Diencephalon (tissue), 2 donors: Measurements from ENCODE around the genes APMAP and VSX1.

GRCh38 chr20:24955073-24955443 is 6.0 kb downstream of the CST7 start:
- RAMPAGE, long total RNA: no peak

GRCh38 chr20:24988945-24989582 is 3.5 kb downstream of the APMAP start:
- RAMPAGE, long total RNA: no peak

DNA sequence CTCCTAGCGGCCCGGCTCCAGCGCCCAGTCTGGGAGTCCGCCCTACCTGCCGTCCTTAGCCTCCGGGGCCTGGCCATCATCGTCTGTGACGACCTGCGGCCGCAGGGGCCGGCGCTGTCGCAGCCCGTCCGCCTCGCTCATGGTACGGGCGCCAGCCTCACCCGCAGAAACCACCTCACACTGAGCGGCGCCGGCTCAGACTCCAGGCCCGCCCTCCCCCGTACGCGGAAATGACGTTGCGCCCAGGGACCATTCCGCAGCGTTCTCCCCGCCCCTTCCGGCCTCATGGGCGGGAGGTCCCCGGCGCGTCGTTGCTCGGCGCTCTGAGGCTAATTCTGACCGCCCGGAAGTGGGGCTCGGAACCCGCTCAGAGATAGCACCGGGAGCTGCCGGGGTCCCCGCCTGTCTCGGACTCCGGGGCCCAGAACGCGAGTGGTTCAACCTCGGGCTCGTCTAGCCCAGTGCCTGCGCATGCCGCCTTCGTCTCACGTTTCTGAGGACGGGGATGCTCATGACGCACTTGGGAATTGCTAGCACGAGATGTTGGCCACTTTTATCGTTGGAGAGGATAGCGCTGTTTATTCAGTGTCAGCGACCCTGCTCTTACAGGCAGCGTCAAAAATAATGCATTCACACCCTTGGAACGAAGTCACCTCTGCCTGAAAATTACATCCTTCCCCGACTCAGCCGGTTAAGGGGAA is at the start of gene APMAP:
APMAP (minus strand) TSS at position 204 of the 701 bp plus-strand sequence.
- RAMPAGE, long total RNA: start-site peak on the minus strand centred at position 188 of the sequence, 53 bp wide, 604 and 257 reads in 2 replicates

DNA sequence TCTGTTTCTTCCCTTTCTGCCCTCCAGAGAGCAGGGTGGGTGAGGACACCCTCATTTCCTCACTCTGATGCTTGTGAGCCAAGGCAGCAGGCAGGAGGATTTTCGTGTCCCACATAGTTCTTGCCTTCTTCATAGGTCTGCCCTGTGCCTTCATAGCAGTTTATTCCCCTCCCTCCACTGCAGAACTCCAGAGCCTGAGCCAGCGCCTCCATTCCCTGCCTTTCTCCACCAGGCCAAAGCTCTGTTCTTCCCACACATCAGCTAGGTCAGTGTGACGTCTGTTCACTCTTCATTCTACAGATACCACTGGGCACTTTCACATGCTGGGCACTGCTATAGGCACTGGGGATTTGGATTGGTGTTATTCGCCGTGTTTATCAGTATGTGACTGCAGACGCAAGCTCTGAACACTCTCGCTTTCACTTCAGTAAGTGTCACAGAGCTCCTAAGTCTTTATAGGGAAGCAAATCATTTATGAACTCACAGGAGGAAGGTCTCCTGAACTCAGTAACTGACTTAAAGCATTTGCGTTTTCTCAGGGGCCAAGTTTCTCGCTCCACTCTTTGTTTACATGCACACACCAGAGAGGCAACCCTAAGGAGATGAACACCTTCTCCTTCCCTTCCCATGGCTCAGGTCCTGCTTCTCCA is 6.1 kb upstream of the APMAP start:
- RAMPAGE, long total RNA: no peak

DNA sequence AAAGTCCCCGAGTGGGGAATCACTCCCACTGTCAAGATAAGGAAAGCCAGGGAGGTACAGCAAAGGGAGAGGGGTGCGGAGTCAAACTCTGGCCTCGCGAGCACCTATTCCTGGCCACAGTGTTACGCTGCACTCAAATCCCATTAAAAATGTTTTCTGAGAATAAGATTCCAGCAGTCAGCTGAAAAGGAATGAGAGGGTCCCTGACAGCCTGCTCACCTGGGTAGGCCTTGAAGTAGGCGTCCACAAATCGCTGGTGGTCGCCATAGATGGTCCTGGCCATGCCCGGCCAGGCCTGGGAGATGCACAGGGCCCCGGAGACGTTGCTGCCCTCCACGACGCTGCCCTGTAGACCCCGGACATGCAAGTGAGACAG is 20.8 kb upstream of the APMAP start:
- RAMPAGE, long total RNA: no peak

- RAMPAGE, long total RNA: no peak
Measured at GRCh38 chr20:25014632-25015288, 22.2 kb upstream of the APMAP start.

DNA sequence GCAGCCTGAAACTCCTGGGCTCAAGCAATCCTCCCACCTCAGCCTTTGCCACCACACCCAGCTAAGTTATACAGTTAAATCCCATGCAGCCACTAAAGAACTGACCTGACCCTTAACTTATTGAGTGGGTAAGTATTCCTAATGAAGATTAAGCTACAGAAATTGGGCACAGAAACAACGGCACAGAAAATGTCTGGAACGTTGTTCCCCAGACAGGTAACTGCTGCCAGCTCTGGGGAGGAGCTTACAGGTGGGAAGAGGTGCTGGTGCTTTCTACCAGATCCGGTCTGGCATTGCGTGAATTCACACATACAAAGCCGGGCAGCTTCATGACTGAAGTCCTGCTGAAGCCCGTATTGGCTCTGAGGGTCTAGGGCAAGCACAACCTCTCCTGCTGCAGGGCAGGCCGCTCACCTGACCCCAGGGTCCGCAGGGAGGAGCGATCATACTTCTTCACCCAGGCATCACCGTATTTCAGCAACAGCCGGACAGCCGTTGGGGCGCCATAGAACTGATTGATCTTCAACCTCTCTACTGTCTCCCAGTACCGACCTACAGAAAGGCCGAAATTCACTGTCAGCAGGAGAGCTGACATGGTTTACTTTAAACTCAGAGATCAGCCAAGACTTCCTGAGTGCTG is 27.2 kb upstream of the APMAP start:
- RAMPAGE, long total RNA: no peak

- RAMPAGE, long total RNA: no peak
Measured at GRCh38 chr20:25048353-25049164, 9.4 kb downstream of the ACSS1 start.

DNA sequence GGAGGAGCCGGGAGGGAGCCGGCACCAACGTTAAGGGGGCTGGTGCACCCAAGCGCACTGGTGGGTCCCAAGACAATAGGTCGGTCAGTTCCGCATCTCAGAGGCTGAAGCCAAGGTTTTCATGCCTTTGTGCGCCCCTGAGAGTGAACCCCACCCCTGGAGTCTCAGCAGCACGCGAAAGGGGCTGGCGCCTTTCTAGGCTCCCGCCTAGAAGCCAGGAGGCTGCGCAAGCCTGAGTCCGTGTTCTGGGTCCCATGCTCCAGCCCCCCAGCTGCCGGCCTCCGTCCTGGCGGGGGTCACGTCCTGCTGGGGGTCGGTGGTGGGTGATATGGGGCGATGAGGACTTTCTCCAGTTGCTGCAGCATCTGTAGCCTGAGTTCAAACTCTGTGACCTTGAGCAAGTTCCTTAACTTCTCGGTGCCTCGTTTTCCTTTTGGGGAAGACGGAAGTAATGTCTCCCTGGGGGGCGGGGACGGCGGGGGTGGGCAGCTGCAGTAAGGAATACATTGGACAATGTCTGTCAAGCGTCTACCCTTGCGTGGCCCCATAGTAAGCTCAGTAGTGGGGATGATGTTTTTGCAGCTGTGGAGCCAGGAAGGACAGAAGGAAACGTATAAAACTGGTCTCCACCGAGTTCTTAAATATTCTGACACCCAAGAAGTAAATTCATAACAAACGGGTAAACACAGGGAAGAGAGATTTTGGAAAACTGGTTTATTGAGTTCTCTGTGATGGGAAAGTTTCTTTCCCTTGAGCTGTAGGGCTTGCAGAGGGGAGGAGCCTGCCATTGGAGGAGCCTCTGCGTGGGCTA is 812 bp upstream of the ACSS1 start:
- RAMPAGE, long total RNA: no peak

- RAMPAGE, long total RNA: no peak
Measured at GRCh38 chr20:25082055-25082301, at the start of gene VSX1. TSS of gene VSX1 (minus strand) at chr20:25082141.

DNA sequence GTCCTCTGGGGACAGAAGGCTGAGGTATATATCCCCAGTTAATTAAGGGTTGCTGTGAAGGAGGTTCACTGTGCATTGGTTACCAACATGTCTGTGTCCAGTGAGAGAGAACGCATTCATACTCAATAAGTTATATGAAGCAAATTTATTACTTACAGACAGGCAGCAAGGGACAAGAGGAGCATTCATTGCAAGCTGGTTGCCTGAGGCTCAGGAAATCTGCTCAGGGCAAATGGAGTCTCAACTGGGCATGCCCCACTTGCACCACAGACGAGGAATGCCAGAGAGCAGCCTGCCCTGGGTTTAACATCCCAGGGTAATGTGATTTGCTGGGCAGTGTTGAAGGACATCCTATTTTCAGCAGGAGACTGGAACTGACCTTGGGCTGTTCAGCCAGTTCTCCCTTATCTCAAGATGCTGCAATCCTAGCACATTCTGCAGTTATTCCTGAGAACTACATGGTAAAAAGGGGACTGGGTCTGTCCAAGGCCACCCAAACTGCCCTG is 3.9 kb upstream of the ENTPD6 start:
- RAMPAGE, long total RNA: no peak

- RAMPAGE, long total RNA: no peak
Measured at GRCh38 chr20:25226852-25227489, 20.9 kb upstream of the PYGB start.

DNA sequence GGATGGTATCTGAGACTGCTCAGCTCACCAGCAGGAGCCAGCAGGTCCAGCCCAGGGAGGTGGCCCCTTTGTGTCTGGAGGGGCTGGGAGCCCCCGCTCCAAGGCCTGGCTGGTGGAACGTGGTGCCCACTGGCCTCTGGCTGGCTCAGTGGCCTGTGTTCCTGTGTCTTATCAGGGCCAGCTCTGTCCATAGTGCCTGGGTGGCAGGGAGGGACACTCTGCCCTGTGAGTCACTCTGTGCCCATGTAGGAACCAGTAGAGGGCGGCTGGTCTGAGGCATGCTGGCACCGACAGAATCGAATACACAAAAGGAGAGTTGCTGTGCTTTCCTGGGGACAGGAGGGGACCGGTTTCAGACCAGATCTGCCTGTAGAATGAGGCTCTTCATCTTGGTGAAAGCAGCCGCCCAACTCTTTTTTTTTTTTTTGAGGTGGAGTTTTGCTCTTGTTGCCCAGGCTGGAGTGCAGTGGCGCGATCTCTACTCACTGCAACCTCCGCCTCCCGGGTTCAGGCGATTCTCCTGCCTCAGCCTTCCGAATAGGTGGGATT is 7.5 kb downstream of the PYGB start:
- RAMPAGE, long total RNA: no peak

DNA sequence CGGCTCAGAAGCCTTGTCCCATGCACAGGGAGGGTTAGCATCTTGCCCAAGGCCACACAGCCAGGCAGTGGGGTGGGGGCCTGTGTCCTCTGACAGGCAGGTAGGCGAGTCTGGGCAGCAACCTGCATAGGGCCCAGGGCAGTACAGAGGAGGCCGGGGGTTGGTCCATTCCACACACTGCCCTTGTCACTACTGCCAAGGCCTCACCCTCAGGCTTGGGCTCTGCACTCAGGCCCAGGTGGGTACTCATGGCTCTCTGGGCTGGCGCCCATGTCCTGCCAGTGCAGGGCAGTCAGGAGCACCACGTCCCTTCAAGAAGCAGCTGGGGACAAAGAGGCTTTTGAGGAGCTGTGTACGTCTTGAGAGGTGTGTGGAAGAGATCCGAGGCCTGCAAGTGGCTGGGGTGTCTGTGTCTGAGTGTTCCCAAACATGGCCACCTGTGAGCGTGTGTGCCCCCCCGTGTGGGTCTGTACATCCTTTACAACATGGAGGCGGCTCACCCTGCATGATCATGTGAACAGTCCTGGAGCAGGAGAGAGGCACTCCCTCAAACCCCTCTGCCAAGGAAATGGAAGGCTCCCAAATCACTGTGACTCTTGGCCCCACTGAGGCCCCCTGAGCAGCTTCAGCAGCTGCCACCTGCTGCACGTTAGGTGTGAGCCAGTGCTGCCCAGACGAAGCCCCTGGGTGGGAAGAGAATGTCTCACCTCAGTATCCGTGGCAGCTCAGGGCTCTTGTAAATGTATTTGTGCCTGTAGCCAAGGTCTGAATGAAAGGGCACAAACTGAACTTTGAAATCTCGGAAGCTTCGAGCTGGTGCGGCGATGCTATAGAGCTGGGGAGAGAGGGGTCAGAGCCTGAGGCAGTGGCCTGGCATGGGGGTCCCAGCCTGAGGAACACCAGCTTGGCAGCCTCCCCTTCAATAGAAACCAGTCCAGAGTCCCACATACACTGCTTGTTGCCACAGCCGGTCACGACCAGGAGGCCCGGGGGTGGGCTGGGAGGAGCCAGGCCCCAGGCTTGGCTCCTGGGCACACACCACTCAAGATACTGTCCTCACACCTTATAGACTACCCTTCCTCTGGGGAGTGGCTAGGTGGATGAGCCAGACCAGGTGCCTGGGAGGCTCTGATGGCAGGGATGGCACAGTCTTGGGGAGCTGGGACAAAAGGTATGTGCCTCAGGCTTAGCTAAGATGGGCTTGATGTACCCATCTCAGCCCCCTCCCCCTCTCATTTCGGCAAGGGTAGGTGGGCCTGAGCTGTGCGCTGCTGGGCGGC is 54.1 kb downstream of the PYGB start:
- RAMPAGE, long total RNA: no peak

- RAMPAGE, long total RNA: no peak
Measured at GRCh38 chr20:25318545-25319046, 70.7 kb downstream of the PYGB start.

- RAMPAGE, long total RNA: no peak
Measured at GRCh38 chr20:25718865-25719561, 22.4 kb upstream of the ZNF337 start.

- RAMPAGE, long total RNA: no peak
Measured at GRCh38 chr20:29299103-29299993, 1958.1 kb upstream of the DEFB115 start.

DNA sequence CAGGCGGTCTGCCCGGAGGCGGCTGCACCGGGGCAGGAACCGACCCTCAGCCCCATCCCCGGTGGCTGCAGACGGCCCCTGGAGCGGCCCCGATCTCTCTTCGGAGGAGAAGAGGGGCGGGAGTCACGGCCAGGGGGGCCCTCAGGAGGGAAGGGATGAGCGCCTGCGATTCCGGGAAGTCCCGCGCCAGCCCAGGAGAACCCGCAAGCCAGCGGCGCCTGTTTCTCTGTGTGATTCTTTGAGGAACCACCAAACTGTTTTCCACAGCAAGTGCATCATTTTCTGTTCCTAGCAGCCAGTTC is 671.2 kb upstream of the DEFB115 start:
- RAMPAGE, long total RNA: no peak

- RAMPAGE, long total RNA: no peak
Measured at GRCh38 chr20:31423780-31424064, 16.7 kb upstream of the DEFB123 start.

- RAMPAGE, long total RNA: no peak
Measured at GRCh38 chr20:31566554-31567657, 19.7 kb downstream of the MCTS2 start.